Lower leg skin (tissue), 2 donors: ENCODE measurements around a stretch of chr4.

- PRO-cap = no peak
- RAMPAGE, long total RNA, 2 experiments = start-site peak on the plus strand in 2 of 2 experiments, at chr4:110134826-110134881 at its widest, 19 to 26 reads per replicate
Measured at GRCh38 chr4:110134640-110134936, 63.8 kb downstream of the ELOVL6 start.

- PRO-cap = unidirectional peak, plus-strand start at chr4:110485056
- RAMPAGE, long total RNA, 2 experiments = no peak in any of the 2 experiments
Measured at GRCh38 chr4:110484631-110485192, 8.8 kb downstream of the ENPEP start.

GRCh38 chr4:110876206-110876548 is 253.3 kb upstream of the PITX2 start:
- PRO-cap = no peak
- RAMPAGE, long total RNA, 2 experiments = no peak in any of the 2 experiments

- PRO-cap = no peak
- RAMPAGE, long total RNA, 2 experiments = no peak in any of the 2 experiments
Measured at GRCh38 chr4:112109549-112110431, 35.5 kb upstream of the FAM241A start.

GRCh38 chr4:112187452-112188126 is 42.3 kb downstream of the FAM241A start:
- PRO-cap = no peak
- RAMPAGE, long total RNA, 2 experiments = start-site peak on the plus strand in 1 of 2 experiments, at chr4:112187701-112187818 at its widest, 10 reads per replicate

DNA sequence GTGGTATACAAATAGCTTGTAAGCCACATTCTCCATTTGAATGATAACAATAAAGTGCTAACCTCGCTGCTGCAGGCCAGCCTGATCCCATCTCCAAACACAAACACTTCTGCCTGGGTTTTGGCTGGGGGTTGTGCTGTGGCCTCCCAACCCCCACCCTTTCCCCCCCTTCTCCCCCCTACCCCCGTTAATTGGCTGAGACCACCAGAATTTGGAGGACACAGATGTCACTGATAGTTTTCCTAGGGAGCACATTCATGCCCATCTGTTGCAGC is 46.4 kb downstream of the ALPK1 start:
- PRO-cap = no peak
- RAMPAGE, long total RNA, 2 experiments = no peak in any of the 2 experiments

- PRO-cap = no peak
- RAMPAGE, long total RNA, 2 experiments = no peak in any of the 2 experiments
Measured at GRCh38 chr4:112379109-112379700, 82.0 kb downstream of the ALPK1 start.

DNA sequence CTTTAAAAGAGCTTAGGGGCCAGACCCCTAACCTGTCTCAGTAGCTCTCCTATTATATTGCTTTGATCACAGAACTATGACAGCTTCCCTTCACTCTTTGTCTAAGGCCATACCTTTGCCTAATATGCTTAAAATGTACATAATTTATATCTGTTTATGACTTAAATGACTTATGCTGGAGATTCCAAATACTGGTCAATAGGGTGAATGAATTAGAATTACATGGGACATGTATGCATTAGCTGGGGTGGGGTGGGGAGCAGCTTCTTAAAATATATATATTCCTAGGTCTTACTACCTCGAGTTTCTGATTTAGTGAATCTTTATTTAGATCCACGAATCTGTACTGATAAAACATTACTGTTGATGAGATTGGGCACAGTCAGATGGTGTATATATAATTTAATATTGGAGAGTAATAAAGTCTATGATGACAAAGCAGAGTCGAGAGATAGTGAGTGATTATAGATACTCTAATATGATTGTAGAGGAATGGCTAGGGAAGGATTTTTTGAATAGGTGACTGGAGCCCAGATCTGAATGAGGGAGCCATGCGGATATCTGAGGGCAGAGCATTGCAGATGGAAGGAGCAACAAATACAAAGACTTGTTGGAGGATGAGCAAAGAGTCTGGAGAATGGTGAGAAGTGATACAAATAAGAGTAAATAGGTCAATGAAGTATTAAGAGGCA is 100.5 kb downstream of the ALPK1 start:
- PRO-cap = no peak
- RAMPAGE, long total RNA, 2 experiments = start-site peak on the plus strand in 1 of 2 experiments, centred at position 229 of the sequence, 10 reads per replicate

DNA sequence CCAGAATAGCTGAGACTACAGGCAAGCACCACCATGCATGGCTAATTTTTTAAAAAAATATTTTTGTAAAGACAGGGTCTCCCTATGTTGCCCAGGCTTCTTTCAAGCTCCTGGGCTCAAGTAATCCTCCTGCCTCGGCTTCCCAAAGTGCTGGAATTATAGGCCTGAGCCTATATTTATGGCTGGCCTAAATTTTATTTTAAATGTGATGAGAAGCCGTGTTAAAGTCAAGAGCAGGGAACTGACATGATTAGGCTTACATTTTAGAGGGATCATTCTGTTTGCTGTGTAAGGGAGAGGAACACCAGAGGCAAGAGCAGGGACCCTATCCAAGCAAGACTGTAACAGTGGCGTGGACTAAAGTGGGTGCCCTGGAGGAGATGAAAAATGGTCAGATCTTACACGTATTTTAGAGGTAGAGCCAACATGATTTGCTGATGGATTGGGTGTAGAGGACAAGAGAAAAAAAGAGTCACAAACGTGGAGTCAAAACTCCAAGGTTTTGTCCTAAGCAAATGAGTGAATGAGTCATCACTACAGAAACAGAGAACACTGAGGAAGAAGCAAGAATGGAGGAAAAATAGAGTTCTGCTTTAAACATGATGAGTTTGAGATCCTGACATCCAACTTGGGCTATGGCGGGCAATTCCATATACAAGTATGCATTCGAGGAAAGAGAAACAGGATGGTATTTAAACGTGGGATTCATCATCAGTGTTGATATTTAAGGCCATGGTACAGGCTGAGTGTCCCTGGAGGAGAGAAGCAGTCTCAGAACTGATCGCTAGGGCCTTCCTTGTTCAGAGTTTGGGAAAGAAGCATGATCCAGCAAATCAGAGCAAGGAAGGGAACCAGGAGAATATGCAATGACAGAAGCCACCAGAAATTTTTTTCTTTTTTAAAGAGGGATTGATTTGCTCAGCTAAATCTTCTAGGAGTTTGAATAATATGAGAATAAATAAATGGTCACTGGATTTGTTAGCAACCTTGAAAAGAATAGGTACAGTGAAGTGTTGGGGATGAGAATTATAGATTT is 101.6 kb downstream of the ALPK1 start:
- PRO-cap = no peak
- RAMPAGE, long total RNA, 2 experiments = start-site peak on the plus strand in 1 of 2 experiments, centred at position 321 of the sequence, 11 reads per replicate

DNA sequence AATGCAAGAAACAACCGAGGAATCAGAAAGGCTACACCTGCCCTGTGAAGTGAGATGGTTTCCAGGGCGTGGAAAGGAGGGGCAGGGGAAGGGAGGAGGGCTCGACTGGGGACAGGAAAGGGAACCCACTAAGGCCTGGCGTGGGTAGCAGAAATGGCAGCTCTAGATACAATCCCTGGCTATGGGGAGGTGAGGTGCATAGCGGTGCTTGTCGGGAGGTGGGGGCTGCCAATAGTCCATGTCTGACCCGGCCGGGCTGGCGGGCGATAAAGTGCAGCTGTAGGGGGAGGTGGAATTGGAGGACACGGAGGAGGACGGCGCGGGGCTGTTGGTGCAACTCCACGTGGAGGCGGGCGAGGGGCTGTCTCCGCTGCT is 1.5 kb downstream of the NEUROG2 start:
- PRO-cap = no peak
- RAMPAGE, long total RNA, 2 experiments = no peak in any of the 2 experiments

- PRO-cap = no peak
- RAMPAGE, long total RNA, 2 experiments = no peak in any of the 2 experiments
Measured at GRCh38 chr4:112746768-112747457, 110.0 kb downstream of the LARP7 start.

- PRO-cap = unidirectional peak, minus-strand start at chr4:113180132; unidirectional peak, minus-strand start at chr4:113180305
- RAMPAGE, long total RNA, 2 experiments = no peak in any of the 2 experiments
Measured at GRCh38 chr4:113180008-113180527, 130.6 kb downstream of the ANK2 start.

- PRO-cap = bidirectional peak, plus-strand start at chr4:113293333, minus-strand start at chr4:113293331
- RAMPAGE, long total RNA, 2 experiments = no peak in any of the 2 experiments
Measured at GRCh38 chr4:113293166-113293655, 243.8 kb downstream of the ANK2 start.

DNA sequence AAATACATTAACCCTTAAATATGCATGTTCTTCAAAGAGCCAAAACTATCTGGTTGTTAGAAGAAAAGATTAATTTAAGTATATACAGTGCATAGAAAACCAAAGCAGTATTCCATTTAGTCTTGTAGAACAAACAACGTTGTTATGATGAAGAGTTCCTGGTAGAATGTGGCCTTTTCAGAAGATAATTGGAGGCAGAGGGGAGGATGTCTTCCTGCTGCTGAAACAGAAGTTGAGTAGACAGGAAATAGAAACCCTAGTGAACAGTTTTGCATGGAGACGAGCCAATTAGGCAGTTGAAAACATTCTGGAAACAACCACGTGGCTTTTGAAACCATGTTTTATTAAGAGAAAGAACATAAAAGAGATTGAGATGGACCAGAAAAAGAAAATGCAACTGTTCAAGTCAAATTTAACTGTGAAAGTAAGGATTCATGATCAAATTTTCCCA is 325.2 kb downstream of the CAMK2D start:
- PRO-cap = no peak
- RAMPAGE, long total RNA, 2 experiments = no peak in any of the 2 experiments

GRCh38 chr4:113467620-113468002 is 293.9 kb downstream of the CAMK2D start:
- PRO-cap = bidirectional peak, plus-strand start at chr4:113467878, minus-strand start at chr4:113467703
- RAMPAGE, long total RNA, 2 experiments = no peak in any of the 2 experiments

- PRO-cap = no peak
- RAMPAGE, long total RNA, 2 experiments = no peak in any of the 2 experiments
Measured at GRCh38 chr4:113584651-113585237, 176.8 kb downstream of the CAMK2D start.

DNA sequence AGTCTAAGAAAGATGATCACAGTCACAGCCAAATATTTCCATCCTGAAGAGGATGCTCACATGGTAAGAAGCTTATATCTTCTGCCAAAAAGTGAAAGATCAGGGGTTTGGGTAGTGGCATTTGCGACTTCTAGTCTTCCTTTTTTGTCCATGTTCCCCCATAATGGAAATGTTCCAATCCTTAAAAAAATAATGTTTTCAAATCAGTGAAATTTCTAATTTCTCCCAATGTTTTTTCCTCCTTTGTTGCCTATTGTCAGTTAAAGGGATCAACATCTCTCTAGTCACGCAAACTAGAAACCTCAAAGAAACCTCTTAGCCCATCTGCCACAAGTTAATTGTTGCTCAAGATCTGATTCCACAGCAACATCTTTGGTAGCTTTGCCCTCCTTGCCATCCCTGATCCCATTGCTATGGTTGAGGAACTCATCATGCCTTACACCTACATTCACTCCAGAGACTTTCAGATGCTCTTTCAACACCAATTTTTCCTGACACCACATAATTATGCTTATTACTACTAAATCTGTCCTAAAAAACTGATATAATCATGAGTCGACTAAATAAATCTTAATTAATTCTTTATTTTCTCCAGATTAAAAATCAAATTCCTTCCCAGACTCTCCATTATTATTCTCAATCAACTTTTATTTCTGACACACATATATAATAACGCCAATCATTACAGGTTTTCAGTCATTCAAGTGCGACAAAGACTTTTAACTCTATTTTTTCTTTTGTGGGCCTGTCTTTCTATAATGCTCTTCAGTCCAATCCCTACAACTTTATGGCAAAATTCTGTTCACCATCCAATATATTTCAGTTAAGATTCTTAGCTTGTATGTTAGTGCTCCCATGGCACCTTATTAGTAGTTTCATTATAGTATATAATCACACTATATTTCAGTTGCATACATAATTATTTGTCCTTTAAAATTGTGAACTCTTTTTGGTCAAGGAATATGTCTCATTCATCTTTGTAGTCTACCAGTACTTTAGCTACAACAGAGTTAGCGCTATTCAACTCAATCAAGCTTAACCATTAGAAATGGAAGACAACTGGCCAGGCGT is 112.5 kb downstream of the CAMK2D start:
- PRO-cap = no peak
- RAMPAGE, long total RNA, 2 experiments = no peak in any of the 2 experiments

DNA sequence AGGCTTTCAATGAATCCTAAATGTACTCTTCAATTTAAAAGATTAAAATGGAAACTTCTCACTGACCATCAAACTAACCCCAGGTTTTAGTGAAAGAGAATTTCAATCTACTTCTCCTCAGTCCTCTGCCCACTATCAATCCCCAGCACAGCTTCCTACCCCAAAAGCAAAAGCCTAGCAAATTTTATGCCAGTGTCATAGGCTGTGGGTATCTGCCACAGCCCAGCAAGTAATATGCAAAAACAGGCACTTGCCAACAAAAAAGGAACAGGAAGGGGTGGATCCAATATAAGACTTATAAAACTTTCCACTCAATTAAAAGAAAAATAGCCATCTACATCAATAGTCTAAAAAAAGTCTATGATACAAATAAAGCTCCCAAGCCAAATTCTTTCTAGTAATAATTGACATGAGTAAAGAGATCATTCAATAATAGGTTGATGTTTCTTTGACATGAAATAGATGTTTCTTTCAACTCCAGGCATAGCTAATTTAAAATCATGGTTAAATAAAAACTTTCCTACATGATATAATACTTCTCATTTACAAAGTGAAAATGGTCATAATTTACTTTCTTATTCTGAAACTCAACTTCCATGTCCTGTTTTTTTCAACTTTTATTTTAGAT is 22.2 kb downstream of the CAMK2D start:
- PRO-cap = no peak
- RAMPAGE, long total RNA, 2 experiments = no peak in any of the 2 experiments

GRCh38 chr4:114015645-114015920 is 36.1 kb upstream of the ARSJ start:
- PRO-cap = no peak
- RAMPAGE, long total RNA, 2 experiments = no peak in any of the 2 experiments

DNA sequence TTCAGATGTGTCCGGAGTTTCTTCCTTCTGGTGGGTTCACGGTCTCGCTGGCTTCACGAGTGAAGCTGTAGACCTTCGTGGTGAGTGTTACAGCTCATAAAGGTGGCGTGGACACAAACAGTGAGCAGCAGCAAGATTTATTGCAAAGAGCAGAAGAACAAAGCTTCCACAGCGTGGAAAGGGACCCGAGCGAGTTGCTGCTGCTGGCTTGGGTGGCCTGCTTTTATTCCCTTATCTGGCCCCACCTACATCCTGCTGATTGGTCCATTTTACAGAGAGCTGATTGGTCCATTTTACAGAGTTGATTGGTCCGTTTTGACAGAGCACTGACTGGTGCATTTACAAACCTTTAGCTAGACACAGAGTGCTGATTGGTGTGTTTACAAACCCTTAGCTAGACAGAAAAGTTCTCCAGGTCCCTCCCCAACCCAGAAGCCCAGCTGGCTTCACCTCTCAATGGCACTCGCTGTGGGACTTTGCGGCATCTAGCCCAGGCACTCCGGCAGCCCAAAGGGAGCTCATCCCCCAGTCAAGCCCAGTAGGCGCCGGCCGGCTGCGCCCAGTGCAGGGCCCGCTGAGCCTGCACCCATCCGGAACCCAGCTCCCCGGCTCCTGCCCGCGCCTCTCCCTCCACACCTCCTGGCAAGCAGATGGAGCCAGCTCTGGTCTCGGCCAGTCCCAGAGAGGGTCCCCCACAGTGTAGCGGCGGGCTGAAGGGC is 117.0 kb upstream of the UGT8 start:
- PRO-cap = no peak
- RAMPAGE, long total RNA, 2 experiments = no peak in any of the 2 experiments